NCI-H460 (cell line): ENCODE measurements around a stretch of chr9.

DNA sequence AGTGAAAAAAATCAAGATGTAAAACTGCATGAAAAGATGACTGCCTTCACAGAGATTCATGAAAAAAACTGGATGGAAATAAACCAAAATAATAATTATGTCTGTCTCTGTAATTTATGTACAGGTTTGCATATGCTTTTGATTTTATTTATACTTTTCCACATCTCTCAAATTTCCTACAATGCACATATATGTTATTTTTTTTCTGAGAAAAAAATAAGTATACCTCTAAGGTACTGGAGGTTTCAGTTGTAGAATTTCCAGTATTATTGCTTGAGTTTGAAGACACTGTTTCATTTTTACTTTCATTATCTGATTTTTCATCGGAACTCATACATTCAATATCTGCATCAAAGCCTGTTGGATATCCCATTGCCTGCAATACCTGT lies 105.8 kb downstream of the GPR21 start:
RAMPAGE:
- cytosol, long total RNA, result no peak
- long total RNA, result no peak
- nucleus, long total RNA, result no peak

RAMPAGE:
- cytosol, long total RNA, result no peak
- long total RNA, result no peak
- nucleus, long total RNA, result no peak
Measured at GRCh38 chr9:123184017-123184340, 84.4 kb downstream of the STRBP start.

DNA sequence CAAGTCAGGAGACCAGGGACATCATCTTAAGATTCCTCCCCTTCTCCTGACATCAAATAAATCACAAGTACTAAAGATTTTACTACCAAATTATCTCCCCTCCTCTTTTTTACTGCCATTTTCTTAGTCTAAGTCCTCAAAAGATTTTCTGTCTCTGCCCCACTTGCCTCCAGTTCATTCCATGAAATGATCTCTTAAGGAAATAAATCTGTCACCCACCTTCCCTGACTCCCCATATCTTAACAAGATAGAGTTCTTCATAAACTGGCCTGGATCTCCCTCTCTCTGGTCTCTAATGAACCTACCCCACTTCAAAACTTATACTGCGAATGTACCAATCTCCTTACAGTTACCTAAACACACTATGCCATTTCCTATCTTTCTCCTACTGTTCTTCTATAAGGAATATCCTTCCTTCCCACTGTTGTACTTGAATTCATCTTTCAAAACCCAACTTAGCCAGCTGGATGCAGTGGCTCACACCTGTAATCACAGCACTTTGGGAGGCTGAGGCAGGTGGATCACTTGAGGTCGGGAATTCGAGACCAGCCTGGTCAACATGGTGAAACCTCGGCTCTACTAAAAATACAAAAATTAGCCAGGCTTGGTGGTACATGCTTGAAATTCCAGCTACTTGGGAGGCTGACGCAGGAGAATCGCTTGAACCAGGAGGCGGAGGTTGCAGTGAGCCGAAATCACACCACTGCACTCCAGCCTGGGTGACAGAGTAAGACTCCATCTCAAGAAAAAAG lies 36.6 kb downstream of the STRBP start:
RAMPAGE:
- cytosol, long total RNA, result no peak
- long total RNA, result no peak
- nucleus, long total RNA, result no peak

GRCh38 chr9:123364335-123364516 lies 8.2 kb downstream of the CRB2 start:
RAMPAGE:
- cytosol, long total RNA, result no peak
- long total RNA, result no peak
- nucleus, long total RNA, result no peak

RAMPAGE:
- cytosol, long total RNA, result no peak
- long total RNA, result no peak
- nucleus, long total RNA, result no peak
Measured at GRCh38 chr9:123377260-123377738, 21.3 kb downstream of the CRB2 start.

GRCh38 chr9:123414618-123415039 lies 58.6 kb downstream of the CRB2 start:
RAMPAGE:
- cytosol, long total RNA, result no peak
- long total RNA, result no peak
- nucleus, long total RNA, result no peak

DNA sequence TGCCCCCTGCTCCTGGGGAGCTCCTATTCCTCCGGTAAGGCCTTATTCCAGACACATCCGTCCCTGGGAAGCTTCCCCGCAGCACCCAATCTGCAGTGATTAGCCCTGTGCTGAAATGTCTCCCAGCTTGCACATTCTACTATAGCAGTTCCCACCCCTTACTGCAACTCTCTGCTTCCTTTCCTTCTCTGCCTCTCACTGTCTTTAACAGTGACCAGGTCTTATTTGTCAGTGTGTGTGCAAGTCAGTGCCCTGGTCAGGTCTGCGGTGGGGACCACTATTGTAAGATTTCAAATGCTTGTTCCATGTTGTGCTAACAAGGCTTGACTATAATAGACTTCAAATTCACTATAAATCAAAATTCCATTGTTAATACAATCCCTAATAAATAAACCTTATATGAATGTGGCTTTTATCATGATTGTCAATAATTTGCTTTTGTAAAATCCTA lies 187.7 kb downstream of the CRB2 start:
RAMPAGE:
- cytosol, long total RNA, result no peak
- long total RNA, result no peak
- nucleus, long total RNA, result no peak

RAMPAGE:
- cytosol, long total RNA, result no peak
- long total RNA, result no peak
- nucleus, long total RNA, result no peak
Measured at GRCh38 chr9:123761844-123762563, 167.9 kb downstream of the DENND1A start.

DNA sequence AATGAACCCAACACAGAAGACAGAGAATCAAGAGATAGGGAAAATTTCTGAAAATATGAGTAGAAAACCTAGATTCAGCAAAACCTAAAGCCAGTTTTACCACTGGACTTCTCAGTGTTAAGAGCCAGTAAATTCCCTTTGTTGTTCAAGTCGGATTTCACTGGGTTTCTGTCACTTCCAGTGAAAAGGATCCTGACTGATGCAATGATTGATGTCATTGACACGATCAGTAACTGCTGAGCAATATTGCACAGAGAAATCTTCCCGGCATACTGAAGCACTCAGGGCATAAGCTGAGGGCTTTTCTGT lies 62.0 kb downstream of the DENND1A start:
RAMPAGE:
- cytosol, long total RNA, result no peak
- long total RNA, result no peak
- nucleus, long total RNA, result no peak

DNA sequence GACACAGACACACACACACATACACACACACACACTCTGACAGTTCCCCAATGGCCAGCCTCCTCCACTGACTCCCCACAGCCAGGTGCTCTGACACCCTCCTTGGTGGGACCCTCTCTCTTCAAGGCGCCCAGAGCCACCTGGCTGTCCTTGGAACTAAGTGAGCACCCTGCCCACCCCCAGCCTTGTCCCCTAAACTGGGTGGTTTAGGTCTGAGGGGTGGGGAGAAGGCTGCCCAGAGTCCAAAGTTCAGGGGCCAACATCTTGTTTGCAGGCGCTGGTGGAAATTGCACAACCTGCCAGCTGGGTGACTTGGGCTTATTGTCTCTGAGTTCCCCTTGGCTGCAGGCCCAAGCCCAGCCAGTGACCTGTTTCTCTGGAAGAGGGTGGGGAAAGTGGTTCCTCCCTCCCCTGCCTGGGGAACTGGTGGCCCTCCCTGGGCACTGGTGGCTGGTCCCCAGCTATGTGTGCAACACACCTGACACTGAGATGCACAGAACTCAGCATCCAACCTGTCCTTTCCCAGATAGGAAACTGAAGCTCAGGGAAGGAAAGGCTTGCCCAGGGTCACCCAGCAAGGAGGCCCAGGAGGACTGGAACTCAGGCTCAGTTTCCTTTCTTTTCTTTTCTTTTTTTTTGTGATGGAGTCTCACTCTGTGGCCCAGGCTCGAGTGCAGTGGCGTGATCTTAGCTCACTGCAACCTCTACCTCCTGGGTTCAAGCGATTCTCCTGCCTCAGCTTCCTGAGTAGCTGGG lies 34.3 kb upstream of the NEK6 start:
RAMPAGE:
- cytosol, long total RNA, result no peak
- long total RNA, result no peak
- nucleus, long total RNA, result no peak

DNA sequence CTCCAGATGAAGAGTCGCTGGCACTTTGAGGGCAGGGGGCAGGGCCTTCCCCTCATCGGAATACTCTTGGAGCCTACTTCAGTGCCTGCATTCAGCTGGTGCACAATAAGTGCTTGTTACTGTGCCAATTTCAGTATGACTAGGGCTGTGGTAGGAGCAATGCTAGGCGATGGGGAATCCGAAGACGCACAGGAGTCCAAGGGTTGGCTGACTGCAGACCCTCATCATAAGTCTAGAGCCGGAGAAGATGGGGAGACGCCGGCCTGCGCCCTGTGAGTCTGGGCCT lies 356 bp upstream of the NEK6 start:
RAMPAGE:
- cytosol, long total RNA, result no peak
- long total RNA, result no peak
- nucleus, long total RNA, result no peak

GRCh38 chr9:124263588-124264585 lies 6.1 kb downstream of the NEK6 start:
RAMPAGE:
- cytosol, long total RNA, result no peak
- long total RNA, result no peak
- nucleus, long total RNA, result no peak

GRCh38 chr9:124273395-124274231 lies 15.9 kb downstream of the NEK6 start:
RAMPAGE:
- cytosol, long total RNA, result no peak
- long total RNA, result no peak
- nucleus, long total RNA, result no peak

GRCh38 chr9:124511380-124511990 lies 4.3 kb upstream of the NR5A1 start:
RAMPAGE:
- cytosol, long total RNA, result no peak
- long total RNA, result no peak
- nucleus, long total RNA, result no peak

RAMPAGE:
- cytosol, long total RNA, result no peak
- long total RNA, result no peak
- nucleus, long total RNA, result no peak
Measured at GRCh38 chr9:124593652-124594184, 86.5 kb upstream of the NR5A1 start.

DNA sequence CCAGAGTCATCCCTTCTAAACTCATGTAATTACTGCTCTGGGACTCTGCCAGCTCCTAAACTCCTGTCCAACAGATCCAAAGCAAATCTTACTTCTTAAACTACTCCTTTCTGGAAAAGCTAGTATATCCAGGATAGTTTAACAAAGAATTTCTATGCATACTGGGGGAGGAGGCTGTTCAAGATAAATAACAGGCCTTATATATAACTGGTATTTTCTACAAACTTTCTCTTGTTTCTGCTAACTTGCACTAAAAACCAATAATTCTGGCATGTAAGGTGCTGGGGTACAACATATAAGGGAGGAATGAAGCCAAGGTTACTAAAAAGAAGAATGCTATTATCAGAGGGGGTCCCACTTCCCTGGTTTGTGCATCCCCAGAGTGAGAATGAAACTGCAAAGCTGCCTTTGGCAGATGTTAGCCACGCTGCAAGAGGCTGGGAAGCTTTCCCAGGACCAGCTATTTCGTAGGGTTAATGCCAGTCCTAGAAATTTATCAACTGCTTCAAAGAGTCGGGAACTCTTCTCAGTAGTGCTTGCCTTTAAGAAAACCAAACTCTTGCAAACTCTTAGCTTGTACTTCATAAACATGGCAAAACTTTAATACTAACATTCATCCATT lies 87.3 kb upstream of the NR5A1 start:
RAMPAGE:
- cytosol, long total RNA, result no peak
- long total RNA, result no peak
- nucleus, long total RNA, result no peak

DNA sequence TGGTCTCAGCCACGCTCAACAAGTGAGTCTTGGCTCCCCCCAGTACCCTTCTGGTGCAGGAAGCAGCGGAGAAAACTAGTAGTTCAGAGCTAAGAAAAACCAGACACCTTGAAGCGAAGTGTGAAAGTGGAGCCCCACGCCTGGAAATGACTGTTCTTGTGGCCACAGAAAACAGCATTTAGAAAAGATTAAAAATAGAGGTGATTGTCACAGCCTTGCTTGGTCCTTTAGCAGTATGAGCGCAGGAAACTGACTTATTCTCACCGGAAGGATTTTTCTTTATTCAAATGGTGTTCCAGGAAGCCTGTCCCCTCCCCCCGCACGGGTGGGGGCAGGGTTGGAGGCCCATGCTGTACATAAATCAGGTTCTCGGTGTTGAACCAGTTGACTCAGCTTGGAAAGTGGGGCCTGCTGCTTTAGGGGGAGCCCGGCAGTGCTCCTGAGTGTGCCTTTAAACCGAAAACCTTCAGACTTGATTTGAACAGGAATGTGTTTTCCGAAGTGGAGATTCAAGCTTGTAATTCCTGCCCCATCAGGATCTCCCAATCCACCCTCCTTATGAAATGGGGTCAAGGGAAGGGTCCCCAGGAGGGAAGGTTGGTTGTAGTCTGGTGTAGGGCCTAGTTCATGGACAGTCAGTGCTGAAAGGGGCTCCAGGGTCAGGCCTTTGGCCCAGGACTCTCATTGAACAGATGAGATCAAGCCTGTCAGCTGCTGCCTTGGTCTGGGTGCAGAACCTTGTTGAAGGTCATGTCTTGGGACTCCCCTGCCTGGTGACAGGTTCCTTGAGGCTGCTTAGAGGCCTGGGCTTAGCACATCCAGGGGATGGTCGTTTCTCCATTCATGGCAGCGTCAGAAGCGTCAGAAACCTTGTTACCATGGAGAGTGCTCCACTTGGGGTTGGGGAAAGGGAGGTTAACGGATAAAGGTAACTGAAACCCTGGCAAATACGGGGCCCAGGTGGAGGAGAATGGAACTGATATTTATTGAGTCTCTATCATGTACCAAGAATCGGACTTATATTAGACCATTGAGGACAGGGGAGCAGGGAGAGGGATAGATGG lies 8.5 kb downstream of the ARPC5L start:
RAMPAGE:
- cytosol, long total RNA, result no peak
- long total RNA, result no peak
- nucleus, long total RNA, result no peak

GRCh38 chr9:124920983-124921683 lies 19.8 kb downstream of the GOLGA1 start:
RAMPAGE:
- cytosol, long total RNA, result no peak
- long total RNA, result no peak
- nucleus, long total RNA, result no peak

DNA sequence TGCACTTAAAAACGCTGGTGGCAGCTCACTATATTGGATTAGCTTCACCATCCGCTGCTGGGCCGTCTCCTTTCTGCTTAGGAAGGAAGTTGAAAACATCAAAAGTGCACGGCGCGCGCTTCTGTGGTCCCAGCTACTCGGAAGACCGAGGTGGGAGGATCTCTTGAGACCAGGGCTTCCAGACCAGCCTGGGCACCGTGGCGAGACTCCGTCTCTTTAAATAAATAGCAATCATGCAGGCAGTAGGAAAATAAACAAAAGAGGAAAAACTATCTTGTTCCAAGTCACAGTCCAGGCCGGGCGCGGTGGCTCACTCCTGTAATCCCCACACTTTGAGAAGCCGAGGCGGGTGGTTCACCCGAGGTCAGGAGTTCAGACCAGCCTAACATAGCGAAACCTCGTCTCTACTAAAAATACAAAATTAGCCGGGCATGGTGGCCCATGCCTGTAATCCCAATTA lies 847 bp upstream of the GOLGA1 start:
RAMPAGE:
- cytosol, long total RNA, result no peak
- long total RNA, result no peak
- nucleus, long total RNA, result no peak

DNA sequence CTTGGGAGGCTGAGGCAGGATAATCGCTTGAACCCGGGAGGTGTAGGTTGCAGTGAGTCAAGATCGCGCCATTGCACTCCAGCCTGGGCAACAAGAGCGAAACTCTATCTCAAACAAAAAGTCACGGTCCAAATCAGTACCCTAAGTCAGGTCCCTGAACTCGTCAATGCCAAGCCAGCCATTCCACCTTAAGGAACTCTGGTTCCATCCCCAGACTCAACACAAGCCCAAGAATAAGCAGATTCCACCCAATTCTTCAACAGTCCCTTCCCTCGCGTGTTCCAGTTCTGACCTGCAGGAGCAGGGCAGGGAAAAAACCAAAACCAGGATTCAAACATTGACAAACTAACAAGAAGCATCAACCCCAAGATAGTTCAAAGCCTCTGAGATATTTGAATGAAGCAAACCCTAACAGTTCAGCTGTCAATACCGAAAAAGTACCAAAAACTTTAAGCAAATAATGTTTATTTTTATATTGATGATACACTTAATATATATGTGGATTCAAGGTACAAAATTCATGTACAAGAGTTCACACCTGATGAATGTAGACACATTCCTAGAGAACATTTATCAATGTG lies 1.4 kb upstream of the GOLGA1 start:
RAMPAGE:
- cytosol, long total RNA, result no peak
- long total RNA, result no peak
- nucleus, long total RNA, result no peak